Duodenum (tissue), 1 donor: ENCODE measurements around a stretch of chr7.

GRCh38 chr7:90250638-90251779 lies 6.0 kb downstream of the CFAP69 start:
- PRO-cap, result no peak

DNA sequence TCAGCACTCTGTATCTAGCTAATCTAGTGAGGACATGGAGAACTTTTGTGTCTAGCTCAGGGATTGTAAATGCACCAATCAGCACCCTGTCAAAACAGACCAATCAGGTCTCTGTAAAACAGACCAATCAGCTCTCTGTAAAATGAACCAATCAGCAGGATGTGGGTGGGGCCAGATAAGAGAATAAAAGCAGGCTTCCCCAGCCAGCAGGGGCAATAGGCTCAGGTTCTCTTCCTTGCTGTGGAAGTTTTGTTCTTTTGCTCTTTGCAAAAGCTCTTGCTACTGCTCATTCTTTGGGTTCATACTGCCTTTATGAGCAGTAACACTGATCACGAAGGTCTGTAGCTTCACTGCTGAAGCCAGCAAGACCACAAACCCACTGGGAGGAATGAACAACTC lies 11.5 kb upstream of the GTPBP10 start:
- PRO-cap, result no peak

GRCh38 chr7:90411672-90412093 lies 8.4 kb downstream of the CLDN12 start:
- PRO-cap, result no peak

- PRO-cap, result no peak
Measured at GRCh38 chr7:90621169-90621635, 25.1 kb downstream of the CDK14 start.

- PRO-cap, result no peak
Measured at GRCh38 chr7:90725986-90726929, 130.1 kb downstream of the CDK14 start.

DNA sequence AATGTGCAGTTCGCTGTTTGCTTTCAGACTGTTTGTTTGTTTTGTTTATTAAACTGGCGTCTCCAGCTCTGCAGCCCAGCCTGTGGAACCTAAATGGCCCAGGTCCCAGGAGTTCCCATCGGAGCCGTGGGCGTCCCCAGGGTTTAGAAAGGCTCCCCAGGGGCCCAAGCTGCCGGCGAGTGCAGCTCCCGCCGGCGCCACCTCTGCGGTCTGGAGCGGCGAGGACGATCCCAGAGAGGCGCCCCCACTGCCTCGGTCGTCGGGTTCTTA lies 908 bp upstream of the FZD1 start:
- PRO-cap, result no peak

- PRO-cap, result no peak
Measured at GRCh38 chr7:91266859-91268196, 3.1 kb downstream of the FZD1 start.

GRCh38 chr7:92002133-92003297 lies 61.9 kb downstream of the AKAP9 start:
- PRO-cap, result no peak

DNA sequence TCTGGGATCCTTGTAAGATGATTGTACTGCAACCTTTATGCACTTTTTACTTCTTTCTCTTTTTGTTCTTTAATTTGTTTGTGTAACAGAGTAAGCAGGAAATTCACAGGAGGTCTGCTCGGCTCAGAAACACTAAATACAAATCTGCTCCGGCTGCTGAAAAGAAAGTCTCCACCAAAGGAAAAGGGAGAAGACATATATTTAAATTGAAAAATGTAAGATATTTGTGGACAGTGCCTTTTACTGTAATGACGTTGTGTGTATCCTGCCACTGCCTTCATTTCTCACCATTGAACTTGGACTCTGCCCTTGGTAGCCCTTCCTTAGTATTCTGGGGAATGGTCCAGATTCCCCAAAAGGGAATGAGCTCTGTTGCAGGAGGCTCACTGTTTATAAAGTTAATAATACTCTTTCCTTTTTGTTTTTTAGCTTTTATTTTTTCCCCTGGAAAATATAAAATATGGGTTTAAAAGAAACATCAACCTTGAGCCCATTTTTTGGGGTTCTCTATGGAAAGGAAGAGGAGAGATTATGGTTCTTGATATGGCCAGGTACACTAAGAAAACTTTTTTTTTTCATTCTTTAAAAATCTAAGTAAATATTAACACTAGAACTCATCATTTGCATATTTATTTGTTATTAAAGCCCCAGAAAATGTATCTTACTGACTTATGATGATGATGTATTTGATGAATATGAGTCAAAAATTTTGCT lies 1.5 kb downstream of the GATAD1 start:
- PRO-cap, result no peak

DNA sequence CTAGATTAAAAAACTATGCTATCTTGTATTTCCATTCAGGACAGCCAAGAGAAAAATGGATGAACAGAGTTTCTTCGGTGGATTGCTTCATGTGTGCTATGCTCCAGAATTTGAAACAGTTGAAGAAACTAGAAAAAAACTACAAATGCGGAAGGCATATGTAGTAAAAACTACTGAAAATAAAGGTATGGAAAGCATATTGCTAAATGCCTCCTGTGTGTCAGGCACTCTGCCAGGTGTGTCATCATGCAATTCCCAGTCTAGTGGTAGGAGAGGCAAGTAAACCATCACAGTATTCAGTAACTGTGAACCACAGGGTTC lies 3.7 kb downstream of the RBM48 start:
- PRO-cap, result no peak

DNA sequence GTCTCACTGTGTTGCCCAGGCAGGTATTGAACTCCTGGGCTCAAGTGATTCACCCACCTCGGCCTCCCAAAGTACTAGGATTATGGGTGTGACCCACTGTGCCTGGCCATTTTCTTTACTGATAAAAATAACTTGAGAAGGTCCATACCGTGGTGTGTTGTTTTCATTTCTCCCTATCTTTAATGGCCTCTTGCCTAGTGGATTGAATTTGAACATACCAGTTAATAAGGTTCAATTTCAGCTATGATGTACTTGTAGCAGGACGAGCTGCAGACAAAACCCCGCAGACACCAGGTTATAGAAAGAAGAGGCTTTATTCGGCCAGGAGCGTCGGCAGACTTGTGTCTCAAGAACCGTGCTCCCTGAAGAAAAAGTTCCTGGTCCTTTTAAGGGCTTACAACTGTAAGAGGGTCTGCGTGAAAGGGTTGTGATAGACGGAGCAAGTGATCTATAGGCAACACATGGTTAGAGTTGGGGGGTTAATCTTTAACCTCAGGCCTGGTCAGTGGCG lies 9.3 kb downstream of the RBM48 start:
- PRO-cap, result no peak

- PRO-cap, result no peak
Measured at GRCh38 chr7:92584804-92585429, 5.3 kb downstream of the FAM133B start.

- PRO-cap, result no peak
Measured at GRCh38 chr7:92634651-92635587, 44.7 kb upstream of the FAM133B start.

GRCh38 chr7:92834868-92835877 lies 1.2 kb downstream of the CDK6 start:
- PRO-cap, result unidirectional peak, minus-strand start at chr7:92835354; bidirectional peak, plus-strand start at chr7:92835570, minus-strand start at chr7:92835354; bidirectional peak, plus-strand start at chr7:92835616, minus-strand start at chr7:92835643; unidirectional peak, minus-strand start at chr7:92835643

GRCh38 chr7:92870839-92871188 lies 34.4 kb upstream of the CDK6 start:
- PRO-cap, result no peak

DNA sequence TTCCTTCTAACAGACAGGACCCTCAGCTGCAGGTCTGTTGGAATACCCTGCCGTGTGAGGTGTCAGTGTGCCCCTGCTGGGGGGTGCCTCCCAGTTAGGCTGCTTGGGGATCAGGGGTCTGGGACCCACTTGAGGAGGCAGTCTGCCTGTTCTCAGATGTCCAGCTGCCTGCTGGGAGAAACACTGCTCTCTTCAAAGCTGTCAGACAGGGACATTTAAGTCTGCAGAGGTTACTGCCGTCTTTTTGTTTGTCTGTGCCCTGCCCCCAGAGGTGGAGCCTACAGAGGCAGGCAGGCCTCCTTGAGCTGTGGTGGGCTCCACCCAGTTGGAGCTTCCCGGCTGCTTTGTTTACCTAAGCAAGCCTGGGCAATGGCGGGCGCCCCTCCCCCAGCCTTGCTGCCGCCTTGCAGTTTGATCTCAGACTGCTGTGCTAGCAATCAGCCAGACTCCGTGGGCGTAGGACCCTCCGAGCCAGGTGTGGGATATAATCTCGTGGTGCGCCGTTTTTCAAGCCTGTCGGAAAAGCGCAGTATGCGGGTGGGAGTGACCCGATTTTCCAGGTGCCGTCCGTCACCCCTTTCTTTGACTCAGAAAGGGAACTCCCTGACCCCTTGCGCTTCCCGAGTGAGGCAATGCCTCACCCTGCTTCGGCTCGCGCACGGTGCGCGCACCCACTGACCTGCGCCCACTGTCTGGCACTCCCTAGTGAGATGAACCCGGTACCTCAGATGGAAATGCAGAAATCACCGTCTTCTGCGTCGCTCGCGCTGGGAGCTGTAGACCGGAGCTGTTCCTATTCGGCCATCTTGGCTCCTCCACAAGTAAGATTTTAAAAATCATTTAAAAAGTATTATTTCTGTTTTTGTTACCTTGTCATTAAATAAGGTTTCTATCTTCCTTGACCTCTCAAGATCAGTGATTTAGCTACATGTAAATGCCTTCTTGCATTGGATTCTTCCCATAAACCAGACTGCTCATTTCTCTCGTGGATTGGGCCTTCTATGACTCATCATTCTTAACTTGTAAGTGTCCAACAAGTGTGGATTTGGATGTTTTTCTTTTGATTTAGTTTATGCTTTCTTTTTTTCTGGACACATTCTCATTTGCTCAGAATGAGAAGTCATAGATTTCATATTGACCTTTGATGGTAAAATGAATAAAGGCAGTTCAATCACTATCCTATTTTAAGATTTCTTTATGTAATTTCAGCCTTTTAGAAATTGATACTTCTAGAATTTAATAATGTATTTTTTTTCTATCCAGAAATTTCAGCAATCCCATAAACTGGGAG lies 16.9 kb upstream of the CALCR start:
- PRO-cap, result no peak

DNA sequence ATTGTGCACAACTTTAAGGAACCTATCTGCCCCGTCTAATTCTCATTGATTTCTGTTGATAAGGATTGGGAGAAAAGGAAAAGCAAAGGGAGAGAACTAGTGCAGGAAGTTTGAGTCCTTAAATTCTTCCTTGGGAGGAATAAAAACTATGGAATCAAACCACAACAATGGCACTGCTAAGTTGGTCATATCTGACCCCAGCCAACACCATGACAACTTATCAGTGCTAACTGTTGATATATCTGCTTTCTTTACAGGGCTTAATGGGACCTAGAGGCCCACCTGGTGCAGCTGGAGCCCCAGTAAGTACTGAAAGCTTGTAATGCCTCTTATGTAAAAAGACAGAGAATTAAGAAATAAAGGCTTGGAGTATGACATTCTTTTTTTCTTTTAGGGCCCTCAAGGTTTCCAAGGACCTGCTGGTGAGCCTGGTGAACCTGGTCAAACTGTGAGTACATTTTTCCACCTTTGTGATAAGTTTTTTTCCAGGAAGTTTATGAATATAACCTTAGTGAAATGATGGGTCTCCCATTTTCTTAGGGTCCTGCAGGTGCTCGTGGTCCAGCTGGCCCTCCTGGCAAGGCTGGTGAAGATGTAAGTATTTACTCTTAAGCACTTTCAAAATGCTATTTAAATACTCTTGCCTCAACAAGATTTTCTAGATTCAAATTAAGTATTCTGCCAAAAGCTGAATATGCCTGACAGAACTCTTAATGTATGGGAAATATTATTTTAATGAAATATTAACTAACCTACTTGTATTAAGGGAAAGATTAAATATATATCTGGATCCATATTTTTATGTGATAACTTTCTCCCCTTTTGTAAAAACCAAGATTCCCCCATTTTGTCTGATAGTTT lies 9.8 kb downstream of the COL1A2 start:
- PRO-cap, result no peak

DNA sequence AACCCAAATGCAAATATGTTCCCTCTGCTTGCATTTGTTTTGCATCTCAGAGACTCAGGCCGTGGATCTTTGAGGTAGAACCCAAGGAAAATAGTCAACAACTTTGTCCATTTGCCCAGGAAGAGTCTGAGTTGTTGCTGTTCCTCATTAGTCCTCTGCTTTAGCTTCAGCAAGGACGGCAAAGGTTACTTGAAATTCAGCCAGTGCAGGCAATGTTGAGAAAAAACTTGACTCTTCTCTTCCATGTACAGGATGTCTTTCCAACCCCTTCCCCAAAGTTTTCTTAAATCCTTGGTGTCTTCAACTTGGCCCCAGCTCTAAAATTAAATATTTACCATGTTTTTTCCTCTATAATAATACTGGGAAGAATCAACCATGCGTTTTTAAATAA lies 45.7 kb downstream of the PDK4 start:
- PRO-cap, result no peak

GRCh38 chr7:95553862-95554469 lies 42.4 kb downstream of the PDK4 start:
- PRO-cap, result bidirectional peak, plus-strand start at chr7:95554246, minus-strand start at chr7:95554104

DNA sequence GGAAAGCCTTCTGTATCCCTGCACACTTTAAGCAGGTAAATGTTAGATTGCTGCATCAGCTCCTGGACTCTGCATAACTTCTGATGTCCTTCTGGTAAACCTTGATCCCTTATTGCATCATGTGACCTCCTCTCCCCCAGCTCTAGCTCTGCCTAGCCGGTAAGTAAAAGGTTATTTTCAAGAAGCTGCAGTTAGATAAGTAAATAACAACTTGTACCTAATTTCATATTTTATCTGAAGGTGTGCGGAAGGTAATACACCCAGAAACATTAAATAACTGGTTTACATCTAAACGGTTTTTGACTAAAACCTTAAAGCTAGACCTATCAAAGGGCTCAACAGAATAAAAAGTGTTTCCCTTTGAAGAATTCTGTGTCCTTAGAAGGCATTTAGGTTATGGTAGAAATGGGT lies 37.4 kb downstream of the PDK4 start:
- PRO-cap, result no peak